Esophagus muscularis mucosa (tissue), 4 donors: ENCODE measurements around a stretch of chr1.

- PRO-cap: bidirectional peak, plus-strand start at chr1:64933481, minus-strand start at chr1:64933366
- RAMPAGE, long total RNA, 4 experiments: no peak in any of the 4 experiments
These were observed 32.9 kb downstream of the JAK1 start for GRCh38 chr1:64933066-64934248.

DNA sequence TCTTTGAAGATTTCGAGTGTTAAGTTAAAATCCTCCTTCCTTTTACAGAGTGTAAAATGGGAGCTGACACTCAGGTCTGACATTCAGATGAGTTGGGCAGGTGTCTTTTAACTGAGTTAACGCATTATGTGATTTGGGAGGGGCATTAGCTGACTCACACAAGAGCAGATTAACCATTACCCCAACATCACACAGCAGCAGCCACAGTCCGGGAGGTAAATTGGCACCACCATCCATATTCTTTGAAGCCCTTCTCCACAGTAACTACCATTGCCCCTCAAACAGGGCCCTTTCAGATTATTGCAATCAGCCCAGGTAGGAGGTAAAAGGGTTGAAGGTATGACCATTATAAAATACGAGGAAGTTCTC is 15.8 kb upstream of the JAK1 start:
- PRO-cap: no peak
- RAMPAGE, long total RNA, 4 experiments: no peak in any of the 4 experiments

DNA sequence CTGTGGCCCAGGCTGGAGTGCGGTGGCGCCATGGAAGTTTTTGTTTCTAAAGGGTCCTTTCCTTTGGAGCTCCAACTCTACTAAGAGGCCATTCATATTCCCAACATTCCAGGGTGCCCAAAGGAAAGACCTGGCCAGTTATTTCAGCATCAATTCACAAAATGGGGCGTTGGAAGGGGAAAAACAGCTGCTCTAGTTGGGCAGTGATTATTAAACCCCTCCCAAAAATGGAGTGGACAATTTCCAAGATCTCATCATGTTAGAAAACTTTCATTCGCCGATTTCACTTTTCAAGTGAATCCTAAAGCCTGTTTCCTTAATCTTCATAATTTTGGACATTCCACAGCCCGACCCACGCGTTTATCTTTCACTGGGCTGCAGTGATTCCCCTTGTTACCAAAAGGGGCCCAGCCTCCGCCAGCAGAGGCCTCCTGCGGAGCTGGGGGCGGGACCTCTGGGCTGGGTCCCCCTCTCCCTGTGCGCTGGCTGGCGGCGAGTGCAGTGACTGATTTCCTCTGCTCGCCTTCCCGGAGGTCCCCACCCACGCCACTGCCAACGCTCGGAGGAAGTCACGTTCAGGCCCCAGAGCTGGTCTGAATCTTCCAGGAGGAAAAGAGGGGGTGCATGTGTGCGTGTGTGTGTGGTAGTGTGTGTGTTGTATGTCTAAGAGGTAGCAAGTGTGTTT is 34.7 kb upstream of the JAK1 start:
- PRO-cap: bidirectional peak, plus-strand start at position 540 of the sequence, minus-strand start at position 507 of the sequence
- RAMPAGE, long total RNA, 4 experiments: no peak in any of the 4 experiments

GRCh38 chr1:65062380-65063118 is 85.5 kb upstream of the AK4 start:
- PRO-cap: no peak
- RAMPAGE, long total RNA, 4 experiments: no peak in any of the 4 experiments

DNA sequence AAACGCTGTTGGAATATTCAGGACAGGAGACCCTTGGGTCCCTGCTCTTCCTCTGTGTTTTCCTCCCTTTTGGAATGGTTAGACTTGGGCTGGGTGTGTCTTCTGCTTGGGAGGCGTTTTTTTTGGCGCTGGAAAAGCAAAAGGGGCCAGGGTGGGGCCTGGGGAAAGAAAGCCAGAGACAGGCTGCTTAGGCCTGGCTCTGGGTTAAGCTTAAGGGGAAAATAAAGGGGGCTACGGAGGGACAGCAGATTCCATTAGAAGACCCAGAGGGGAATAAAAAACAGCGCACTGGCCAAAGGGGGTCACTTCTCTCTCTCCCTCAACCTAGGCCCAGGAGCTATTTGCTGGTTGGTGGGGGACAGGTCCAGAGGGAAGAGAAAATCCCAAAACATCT is 82.4 kb upstream of the AK4 start:
- PRO-cap: bidirectional peak, plus-strand start at position 149 of the sequence, minus-strand start at position 76 of the sequence
- RAMPAGE, long total RNA, 4 experiments: no peak in any of the 4 experiments

- PRO-cap: bidirectional peak, plus-strand start at chr1:65067814, minus-strand start at chr1:65067721
- RAMPAGE, long total RNA, 4 experiments: start-site peak on the minus strand in 1 of 4 experiments, at chr1:65067715-65067756 at its widest, 53 reads per replicate
These were observed 80.4 kb upstream of the AK4 start for GRCh38 chr1:65067622-65067991.

DNA sequence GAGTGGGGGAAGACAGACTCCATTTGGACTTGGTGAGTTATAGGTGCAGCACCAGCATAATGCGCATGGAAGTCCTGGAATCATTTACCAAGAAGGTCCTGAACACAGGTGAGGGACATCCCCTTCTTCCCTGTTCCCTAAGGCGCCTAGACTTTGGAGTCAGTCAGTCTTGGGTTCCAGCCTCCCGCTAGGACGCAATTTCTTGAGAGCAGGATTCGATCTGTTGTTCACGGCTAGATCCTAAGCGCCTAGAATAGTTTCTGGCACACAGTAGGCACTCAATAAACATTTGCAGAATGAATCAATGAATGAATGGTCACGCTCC is 1.1 kb upstream of the AK4 start:
- PRO-cap: no peak
- RAMPAGE, long total RNA, 4 experiments: no peak in any of the 4 experiments

- PRO-cap: bidirectional peak, plus-strand start at chr1:65147622, minus-strand start at chr1:65147391
- RAMPAGE, long total RNA, 4 experiments: no peak in any of the 4 experiments
These were observed 862 bp upstream of the AK4 start for GRCh38 chr1:65147262-65147420.

DNA sequence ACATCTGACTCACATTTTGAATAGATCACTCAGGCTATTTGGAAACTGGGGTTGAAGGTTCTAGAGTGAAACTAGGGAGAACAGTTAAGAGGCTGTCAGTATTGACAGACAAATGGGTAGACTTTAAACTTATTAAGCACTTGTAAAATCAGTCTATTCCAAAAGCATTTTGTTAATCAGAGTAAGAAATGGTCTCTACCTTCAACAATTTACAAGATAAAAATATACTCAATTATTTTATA is 16.8 kb downstream of the AK4 start:
- PRO-cap: no peak
- RAMPAGE, long total RNA, 4 experiments: no peak in any of the 4 experiments

DNA sequence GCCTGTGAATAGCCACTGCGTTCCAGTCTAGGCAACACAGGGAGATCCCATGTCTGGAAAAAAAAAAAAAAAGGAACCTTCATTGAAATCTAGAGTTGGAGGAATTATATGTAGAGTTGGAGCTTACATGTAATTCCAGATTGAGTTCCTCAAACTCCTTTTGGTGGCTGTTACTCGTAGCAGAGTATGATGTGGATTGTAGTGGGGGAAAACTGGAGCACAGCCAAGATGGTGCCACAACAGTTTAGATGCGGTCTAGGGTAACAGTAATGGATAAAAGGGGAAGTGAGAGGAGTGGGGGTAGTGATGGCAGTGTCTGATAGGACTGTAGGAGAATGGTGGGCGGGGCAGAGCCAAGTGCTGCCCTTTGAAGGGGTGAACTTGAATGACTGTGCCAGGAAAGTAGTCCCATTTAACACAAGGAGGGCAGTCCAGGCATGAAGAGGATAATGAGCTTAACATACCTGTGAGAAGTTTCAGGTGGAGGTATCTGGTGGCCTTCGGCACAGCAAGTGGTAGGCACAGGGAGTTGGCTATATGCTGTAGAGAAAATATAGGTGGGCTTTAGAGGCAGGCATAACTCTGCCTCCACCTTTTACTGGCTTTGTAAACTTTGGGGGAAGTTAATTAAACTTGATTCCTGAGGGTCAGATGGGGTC is 17.6 kb downstream of the AK4 start:
- PRO-cap: no peak
- RAMPAGE, long total RNA, 4 experiments: no peak in any of the 4 experiments

DNA sequence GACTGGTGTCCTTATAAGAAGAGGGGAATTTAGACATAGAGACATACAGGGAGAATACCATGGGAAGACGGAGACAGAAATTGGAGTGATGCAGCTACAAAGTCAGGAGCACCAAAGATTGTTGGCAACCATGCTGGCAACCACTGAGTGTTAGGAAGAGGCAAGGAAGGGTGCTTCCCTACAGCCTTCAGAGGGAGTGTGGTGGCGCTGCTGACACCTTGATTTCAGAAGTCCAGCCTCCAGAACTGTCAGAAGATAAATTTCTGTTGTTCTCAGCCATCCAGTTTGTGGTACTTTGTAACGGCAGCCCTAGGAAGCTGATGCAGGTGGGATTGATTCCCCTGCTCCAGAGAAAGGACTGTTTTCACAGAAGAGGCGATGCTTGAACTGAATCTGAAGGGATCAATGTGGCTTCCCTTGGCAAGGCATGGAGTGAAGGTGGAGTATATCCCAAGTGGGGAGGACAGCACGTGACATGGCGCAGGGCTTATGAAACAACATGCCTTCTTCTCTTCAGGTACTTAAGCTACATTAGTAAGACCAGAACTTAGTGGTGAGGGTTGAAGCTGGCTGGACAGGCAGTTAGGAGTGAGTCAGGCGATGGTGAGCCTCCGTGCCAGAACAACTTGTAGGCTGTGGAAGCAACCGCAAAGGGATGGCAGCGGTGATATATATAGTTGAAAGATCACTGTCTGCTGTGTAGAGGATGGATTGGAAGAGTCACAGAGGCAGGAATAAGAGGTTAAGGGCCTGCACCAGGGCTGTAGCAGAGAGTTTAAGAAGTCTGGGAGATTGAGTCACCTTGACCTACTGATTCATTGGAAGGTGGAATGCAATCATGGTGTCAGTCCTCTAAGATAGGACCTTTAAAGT is 2.0 kb downstream of the LEPR start:
- PRO-cap: unidirectional peak, minus-strand start at position 154 of the sequence
- RAMPAGE, long total RNA, 4 experiments: no peak in any of the 4 experiments

- PRO-cap: no peak
- RAMPAGE, long total RNA, 4 experiments: no peak in any of the 4 experiments
These were observed 357.1 kb upstream of the SGIP1 start for GRCh38 chr1:66176693-66177329.

GRCh38 chr1:66282074-66282840 is 251.7 kb upstream of the SGIP1 start:
- PRO-cap: no peak
- RAMPAGE, long total RNA, 4 experiments: no peak in any of the 4 experiments

DNA sequence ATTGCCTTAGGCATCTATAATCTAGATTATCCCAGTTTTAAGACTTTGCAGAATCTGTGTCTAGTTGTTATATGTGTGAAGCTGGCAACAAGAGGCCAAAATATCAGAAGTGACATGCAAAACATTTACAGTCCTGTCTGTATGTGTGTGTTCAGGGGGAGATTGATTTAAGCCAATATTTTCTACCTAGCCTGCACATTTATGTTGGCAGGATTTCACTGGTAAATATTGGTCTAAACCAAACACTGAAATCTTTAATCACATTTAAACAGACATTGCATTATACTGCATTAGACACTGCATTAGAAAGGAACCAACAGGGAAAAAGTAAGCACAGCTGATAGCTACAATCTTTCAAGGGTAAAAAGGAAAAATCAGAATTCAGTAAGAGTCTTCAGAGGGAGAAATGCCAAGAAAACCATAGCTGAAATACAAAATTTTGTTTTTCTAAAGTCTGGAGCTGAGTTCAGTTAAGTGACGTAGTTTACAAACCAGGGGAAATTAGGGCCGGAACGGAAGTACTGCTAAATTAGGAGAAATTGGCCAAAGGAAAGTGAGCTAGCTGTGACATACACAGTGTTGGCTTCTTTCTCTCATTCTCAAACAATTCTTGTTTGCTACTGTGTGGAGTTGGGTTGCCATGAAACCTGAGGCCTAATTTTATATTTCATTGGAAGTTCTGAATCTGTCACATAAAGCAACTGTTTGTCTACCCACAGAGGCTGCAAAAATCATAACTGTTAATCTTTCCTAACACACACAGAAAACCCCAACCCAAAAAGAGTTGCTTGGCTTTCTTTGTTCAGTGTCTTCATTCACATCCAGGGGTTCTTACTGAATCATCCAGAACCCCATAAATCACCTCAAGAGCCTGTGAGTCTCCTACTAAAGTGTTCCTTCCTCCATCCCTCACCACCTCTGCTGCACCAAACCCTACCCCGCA is 217.3 kb upstream of the SGIP1 start:
- PRO-cap: no peak
- RAMPAGE, long total RNA, 4 experiments: no peak in any of the 4 experiments

DNA sequence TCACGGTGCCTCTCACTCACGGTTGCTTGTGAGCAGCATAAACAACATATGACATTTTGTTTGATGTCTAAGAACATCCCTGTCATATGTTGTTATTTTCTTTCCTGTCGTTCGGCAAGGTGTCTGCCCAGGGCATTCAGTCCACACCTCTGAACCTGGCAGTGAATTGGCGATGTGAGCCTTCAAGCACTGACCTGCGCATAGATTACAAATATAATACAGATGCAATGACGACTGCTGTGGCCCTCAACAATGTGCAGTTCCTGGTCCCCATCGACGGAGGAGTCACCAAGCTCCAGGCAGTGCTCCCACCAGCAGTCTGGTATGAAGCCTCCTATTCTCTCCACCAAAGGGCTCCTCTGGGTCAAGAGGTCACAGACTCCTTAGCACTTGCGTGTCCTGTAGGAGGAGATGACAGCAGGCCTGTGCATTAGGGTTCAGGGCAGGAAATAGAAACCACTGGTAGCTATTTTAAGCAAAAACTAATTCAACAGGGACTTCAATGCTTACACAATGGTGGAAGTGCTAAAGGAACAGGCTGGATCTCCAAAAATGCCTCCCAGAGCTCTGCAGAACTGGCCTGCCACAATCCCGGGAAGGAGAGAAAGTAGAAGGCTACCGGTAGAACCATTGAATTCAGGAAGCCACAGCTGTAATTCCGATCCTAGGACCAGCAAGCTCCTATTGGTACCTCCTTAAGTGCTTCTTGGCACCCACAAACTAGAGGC is 12.9 kb upstream of the DYNLT5 start:
- PRO-cap: no peak
- RAMPAGE, long total RNA, 4 experiments: no peak in any of the 4 experiments

- PRO-cap: bidirectional peak, plus-strand start at chr1:67431109, minus-strand start at chr1:67431090
- RAMPAGE, long total RNA, 4 experiments: no peak in any of the 4 experiments
These were observed 780 bp upstream of the SERBP1 start for GRCh38 chr1:67430984-67431379.

DNA sequence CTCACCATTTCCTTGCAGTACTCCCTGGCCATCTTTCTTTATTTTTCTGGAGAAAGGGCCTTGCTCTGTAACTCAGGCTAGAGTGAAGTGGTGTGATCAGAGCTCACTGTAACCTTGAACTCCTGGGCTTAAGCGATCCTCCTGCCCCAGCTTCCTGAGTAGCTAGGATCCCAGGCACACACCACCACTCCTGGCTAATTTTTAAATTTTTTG is 94.8 kb upstream of the SERBP1 start:
- PRO-cap: no peak
- RAMPAGE, long total RNA, 4 experiments: no peak in any of the 4 experiments

GRCh38 chr1:67564024-67564712 is 120.8 kb upstream of the GADD45A start:
- PRO-cap: bidirectional peak, plus-strand start at chr1:67564438, minus-strand start at chr1:67564322
- RAMPAGE, long total RNA, 4 experiments: no peak in any of the 4 experiments

DNA sequence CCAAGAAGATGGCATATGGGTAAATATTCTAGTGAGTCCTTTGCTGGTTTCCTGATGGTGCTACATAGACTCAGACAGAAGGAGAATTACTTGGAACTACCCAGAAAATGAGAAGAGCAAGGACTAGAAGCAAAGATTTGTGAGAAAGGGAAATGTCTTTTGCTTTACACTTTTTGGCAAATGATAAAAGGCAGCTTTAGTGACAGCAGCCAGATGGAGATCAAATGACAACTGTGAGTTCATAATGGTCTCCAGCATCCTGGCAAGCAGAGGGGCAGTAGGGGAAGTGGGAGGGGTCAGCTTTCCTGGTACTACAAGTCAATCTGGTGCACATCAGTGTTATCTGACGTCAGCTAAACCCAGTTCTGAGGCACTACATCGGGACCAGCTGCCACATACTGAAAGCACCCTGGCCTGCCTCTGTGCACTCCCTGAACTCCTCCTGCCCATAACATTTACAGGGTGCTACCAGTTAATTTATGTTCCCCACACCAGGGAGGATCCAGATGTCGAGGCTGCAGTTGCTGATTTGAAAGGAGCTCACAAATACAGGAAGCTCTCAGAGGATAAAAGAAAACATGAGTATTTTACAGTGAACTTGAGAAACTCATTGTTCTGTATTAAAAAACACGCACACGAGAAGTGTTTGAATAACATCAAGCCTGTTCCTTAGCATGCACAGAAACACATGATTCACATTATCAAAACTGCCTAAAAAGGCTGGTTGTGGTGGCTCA is 10.4 kb upstream of the GADD45A start:
- PRO-cap: no peak
- RAMPAGE, long total RNA, 4 experiments: no peak in any of the 4 experiments

DNA sequence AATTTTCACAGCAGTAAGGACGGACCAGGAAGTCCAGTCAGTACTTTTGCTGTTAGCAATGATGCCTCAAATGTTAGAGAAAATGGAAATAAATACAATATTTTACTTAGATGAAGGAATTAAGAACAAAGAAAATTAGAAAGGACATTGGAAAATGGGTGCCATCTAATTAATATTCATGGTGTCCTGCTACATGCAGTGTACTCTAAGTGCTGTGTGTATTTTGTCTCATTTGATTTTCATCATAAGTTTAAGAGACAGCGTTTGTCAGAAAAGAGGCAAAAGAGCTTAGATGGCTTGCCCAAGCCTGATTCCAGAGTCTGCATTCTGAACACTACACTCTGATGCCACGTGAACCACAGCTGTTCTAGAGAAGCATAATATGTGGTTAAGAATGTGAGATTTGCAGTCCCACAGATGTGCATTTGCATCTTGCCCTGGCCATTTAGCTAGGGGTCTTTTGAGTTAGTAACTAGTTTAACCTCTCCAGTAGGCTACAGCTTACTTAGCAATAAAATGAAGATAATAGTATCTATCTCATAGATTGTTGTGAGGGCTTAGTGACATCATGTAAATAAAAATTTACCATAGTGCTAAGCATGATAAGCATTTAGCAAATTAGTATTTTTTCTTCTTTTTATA is 9.2 kb upstream of the GADD45A start:
- PRO-cap: no peak
- RAMPAGE, long total RNA, 4 experiments: no peak in any of the 4 experiments